HT-29 (cell line): ENCODE measurements around a stretch of chr2.

GRCh38 chr2:37226886-37227200, 4.6 kb downstream of the CEBPZ start:
- RAMPAGE, long total RNA, result no peak

- RAMPAGE, long total RNA, result no peak
Measured at GRCh38 chr2:37231853-37232471, 504 bp downstream of the NDUFAF7 start.

GRCh38 chr2:37326356-37326695, 1.7 kb upstream of the PRKD3 start:
- RAMPAGE, long total RNA, result no peak

DNA sequence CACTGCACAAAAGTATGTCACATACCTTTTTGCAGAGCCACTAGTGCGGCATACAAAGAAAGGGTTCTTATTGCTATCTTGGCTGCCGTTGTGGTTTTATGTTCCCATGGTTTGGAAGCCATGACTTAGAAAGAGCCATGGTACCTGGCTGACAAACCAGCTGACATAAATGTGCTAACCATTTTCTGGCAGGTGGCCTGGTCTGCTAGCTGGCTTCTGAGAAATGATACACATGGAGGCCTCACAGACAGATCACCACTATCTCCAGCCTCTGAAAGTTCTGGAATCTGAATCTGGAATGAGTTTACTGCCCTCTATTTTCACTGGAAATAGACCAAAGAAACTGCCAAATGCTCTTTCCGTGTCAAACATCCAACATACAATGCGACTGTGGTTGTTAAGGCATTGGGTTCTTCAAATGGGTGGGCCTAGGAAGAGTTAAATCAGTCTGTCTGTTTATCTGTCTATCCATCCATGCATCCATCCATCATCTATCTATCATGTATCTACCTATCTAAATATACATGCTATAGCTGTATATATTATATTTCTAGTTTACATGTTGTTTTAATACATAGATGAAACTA, 123.8 kb downstream of the QPCT start:
- RAMPAGE, long total RNA, result no peak

DNA sequence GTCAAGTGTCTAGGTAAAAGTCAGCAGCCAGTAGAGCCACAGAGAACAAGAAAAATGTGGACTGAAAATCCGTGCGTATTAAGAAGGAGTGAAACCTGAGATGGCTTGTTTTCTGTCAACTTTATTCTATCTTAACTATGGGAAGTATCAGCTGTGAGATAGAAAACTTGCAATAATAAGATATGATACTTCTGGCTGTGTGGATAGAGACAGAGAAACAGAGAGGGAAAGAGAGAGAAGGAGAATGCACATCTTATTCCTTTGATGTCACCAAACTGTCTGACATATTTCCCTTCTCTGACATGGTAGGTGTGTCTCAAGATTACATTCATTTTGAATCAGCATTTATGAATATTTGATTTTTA, 69.5 kb downstream of the CDC42EP3 start:
- RAMPAGE, long total RNA, result no peak

GRCh38 chr2:37642043-37642446, 29.4 kb downstream of the CDC42EP3 start:
- RAMPAGE, long total RNA, result no peak

DNA sequence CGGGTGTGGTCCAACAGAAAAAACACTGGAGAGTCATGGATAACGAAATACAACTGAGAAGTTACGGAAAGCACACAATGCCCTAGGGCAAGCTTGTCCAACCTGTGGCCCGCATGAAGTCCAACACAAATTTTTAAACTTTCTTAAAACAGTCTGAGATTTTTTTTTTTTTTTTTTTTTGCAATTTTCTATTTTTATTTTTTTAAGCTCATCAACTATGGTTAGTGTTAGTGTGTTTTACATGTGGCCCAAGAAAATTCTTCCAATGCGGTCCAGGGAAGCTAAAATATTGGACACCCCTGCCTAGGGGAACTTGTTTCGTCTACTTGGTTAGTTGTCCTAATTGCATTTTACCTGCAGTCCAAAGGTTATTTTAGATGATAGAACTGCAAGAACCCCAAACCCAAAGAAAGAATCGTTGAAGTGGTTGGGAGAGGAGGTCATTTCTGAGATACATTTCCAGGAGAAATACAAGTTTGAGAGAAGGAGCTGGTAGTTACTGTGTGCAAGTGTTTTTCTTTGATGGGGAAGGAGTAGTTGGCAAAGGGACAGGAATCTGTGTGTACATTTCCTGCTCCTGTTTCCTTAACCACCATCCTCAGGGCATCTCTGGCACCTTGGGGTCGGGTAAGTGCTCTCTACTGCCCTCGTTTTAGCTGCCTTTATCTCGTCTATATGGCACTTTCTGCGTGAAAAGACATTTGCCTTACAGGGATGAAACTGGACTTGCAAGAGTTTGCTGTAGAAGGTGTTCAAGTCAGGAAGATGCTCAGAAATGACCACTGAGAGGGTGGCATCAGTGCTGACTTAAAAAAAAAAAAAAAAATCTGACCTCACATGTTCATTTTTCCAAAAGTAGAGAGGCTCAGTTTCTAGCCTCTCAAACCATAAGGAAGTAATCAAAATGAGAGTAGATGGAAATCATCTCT, 27.4 kb downstream of the CDC42EP3 start:
- RAMPAGE, long total RNA, result no peak

GRCh38 chr2:37665942-37666621, 5.4 kb downstream of the CDC42EP3 start:
- RAMPAGE, long total RNA, result no peak

- RAMPAGE, long total RNA, result no peak
Measured at GRCh38 chr2:37670010-37670283, 1.5 kb downstream of the CDC42EP3 start.

GRCh38 chr2:37920689-37921007, 4.4 kb upstream of the RMDN2 start:
- RAMPAGE, long total RNA, result no peak

DNA sequence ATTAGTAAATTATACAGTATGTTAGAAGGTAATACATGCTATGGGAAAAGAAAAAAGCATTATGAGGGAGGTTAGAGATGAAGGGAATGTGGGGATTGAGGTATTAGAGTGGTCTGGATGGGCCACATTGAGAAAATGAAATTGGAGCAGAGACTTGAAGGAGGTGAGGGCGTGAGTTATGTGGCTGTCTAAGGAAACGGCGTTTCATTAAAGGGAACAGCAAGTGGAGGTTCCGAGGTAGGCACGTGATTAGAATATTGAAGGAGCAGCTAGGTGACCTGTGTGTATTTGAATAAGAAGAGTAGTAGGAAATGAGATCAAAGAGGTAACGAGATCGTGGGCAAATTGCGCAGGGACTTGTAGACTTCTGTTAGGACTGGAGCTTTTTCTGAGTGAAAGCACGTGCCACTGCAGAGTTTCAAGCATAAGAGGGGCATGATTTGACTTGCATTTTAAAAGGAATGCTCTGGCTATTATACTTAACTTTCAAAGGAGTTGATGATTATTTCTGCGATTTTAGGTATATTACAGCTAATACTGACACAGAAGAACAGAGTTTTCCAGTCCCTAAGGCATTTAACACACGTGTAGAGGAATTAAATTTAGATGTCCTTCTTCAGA, 48.5 kb downstream of the RMDN2 start:
- RAMPAGE, long total RNA, result no peak

- RAMPAGE, long total RNA, result no peak
Measured at GRCh38 chr2:38085907-38086401, 10.0 kb upstream of the CYP1B1 start.

- RAMPAGE, long total RNA, result no peak
Measured at GRCh38 chr2:38095777-38096912, 20.2 kb upstream of the CYP1B1 start.

DNA sequence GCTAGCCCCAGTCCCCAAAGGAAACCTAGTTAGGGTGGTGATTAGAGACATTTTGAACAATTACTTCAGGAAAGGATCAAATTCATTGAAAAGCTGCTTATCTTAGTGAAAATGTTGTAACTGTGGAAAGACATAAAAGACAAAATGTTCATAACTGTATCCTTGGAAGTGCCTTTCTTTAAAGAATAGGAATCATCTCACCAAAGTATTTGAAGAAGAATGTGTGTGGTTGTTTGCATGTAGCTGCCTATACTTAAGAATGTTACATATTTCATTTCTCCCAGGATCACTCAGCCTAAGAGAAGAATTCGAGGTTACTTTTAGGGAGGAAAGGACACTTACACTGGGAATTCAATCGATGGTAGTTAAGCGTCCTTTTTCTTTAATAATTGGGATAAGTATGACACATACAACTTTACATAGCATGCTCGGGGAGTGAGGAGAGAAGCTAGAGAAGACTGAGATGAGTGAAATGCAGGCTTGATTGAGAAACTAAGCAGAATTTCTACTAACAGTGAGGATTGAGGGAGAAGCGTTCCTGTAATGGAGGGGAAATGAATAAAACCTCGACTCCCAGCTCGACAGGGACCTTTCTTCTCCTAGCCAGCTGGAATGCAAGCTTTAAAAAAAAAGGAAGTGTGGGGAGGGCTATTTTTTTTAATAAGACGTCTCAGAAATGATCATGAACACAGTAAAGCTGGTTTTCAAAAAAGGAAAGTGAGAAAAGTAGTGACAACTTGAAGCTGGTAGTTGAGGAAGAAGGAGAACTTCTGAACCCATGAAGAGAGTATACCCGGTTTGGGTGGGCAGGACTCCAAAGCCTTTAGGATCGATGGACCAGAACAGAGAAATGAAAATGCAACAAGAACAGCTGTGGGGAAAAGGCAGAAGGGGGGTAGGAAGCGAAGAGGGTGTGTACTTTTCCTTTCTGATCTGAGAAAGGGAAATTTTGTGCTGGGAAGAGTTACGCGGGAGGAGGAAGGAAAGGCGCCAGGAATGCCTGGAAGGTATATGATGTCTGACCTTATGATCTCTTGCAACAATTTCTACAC, 22.2 kb upstream of the CYP1B1 start:
- RAMPAGE, long total RNA, result no peak

- RAMPAGE, long total RNA, result no peak
Measured at GRCh38 chr2:38113928-38114560, 38.1 kb upstream of the CYP1B1 start.

DNA sequence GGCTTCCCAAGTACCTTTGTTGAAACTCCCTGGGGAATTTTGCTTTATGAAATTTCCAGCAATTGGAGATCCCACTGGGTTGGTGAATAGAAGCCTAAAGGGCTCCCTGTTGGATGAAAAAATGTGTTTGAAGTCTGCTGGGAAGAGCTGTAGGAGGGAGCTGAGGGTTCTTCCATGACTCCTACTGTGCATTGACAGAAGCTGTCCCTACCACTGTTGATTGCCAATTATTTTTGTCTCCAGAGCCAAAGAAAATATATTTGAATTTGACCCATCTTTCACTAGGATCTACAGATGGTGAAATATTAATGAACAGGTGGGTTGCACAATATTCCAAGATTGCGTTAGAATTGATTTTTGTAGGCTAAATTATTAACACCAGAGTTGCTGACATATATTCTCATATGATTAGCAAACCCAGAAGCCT, 95.4 kb upstream of the CYP1B1 start:
- RAMPAGE, long total RNA, result no peak

GRCh38 chr2:38261628-38261967, 115.5 kb downstream of the ATL2 start:
- RAMPAGE, long total RNA, result no peak

GRCh38 chr2:38347198-38347682, 29.8 kb downstream of the ATL2 start:
- RAMPAGE, long total RNA, result no peak

DNA sequence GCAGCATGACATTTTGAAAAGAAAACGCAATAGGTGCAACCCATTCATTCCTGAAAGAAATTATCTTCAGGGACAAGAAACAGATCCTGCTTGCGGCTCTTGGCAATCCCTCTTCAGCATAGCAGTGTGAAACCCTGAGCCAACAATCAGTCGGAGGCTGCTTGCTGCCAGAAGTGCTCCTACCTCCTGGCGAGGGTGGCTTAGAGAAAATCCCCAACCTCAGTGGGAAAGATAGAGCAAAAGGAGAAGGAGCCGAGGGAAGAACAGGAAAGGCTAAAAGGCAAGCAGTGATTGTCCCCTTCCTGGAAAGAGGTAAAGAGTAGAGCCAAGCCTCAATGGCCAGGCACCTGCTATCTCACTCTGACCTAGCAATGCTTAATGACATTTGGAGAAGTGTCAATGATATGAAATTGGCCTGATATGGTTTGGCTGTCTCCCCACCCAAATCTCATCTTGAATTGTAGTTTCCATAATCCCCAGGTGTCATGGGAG, 66.2 kb upstream of the ATL2 start:
- RAMPAGE, long total RNA, result no peak

- RAMPAGE, long total RNA, result no peak
Measured at GRCh38 chr2:38671274-38671538, 5.3 kb downstream of the GALM start.